Vein endothelial cell (primary cell): ENCODE results near the genes MARCHF7, PLA2R1, TBR1 and SLC4A10.

- CAGE, long polyA plus RNA, result no peak
Measured at GRCh38 chr2:159711805-159712806, at the start of gene MARCHF7. MARCHF7 (plus strand) TSS chr2:159712506.

DNA sequence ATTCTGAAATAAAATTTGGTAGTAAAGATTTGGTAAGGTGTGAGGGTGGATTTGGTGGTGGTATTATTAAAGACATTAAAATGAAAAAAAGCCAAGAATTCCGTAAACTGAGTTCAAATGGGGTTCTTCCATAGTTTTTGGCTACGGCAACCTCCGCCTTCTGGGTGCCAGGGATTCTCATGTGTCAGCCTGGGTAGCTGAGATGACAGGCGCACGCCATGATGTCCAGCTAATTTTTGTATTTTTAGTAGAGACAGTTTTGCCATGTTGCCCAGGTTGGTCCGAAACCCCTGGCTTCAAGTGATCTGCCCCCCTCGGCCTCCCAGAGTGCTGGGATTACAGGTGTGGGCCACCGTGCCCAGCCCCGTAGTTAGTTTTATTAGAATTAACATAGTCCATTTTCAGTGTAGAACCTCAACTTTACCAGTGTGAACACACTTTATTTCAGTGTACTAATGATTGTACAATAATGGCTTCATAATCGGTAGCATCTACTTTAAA lies 25.0 kb downstream of the CD302 start:
- CAGE, long polyA plus RNA, result no peak

GRCh38 chr2:160062332-160063106 lies at the start of gene PLA2R1:
PLA2R1 (minus strand) TSS chr2:160062615.
- CAGE, long polyA plus RNA, result no peak

- CAGE, long polyA plus RNA, result no peak
Measured at GRCh38 chr2:160221545-160222251, 21.6 kb upstream of the ITGB6 start.

- CAGE, long polyA plus RNA, result no peak
Measured at GRCh38 chr2:160273604-160274834, 73.9 kb upstream of the ITGB6 start.

DNA sequence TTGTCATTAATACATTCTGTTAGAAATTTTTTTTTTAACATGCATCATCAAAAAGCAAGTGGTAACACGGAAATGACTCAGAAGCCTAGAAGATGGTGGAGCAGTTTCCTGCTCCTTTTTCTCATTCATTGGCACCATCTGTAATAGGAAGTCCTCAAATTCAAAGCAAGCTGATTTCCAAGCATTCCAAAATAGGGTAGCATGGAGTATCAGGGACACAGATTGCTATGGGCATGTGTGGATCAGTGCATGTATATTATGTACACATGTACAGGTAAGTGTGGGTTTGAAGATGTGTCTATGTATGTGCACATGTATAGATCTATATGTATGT lies 79.9 kb upstream of the ITGB6 start:
- CAGE, long polyA plus RNA, result no peak

GRCh38 chr2:160367106-160367564 lies 126.5 kb downstream of the RBMS1 start:
- CAGE, long polyA plus RNA, result no peak

DNA sequence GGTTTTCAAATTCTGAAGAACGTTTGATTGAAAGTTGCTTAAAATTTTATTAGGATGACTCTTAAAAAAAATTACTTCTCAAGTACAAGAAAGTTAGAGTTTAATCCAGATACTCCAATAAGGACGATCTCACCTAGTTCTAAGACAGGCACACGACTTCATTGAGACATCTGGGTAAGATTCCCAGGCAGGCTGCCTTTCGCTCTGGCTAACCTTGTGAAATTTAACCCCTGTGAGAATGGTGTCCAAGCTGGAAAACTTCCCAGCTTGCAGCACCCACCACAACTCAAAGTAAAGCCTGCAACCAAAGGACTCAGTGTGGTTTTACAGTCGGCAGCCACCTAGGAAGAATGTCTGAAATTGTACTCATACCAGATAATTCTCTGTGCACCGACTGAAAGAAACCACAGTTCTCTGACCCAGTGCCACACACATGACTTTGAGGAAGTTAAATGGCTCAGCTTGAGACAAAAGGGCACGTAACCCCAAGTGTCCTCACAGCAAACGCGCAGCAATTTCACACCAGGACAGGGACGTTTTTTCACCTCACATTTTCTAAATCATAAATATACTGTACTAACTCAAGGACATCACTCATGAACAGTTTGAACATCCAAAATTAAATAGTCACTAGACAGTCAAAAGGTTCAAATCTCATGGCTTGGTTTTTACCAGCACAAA lies 125.7 kb downstream of the RBMS1 start:
- CAGE, long polyA plus RNA, result no peak

DNA sequence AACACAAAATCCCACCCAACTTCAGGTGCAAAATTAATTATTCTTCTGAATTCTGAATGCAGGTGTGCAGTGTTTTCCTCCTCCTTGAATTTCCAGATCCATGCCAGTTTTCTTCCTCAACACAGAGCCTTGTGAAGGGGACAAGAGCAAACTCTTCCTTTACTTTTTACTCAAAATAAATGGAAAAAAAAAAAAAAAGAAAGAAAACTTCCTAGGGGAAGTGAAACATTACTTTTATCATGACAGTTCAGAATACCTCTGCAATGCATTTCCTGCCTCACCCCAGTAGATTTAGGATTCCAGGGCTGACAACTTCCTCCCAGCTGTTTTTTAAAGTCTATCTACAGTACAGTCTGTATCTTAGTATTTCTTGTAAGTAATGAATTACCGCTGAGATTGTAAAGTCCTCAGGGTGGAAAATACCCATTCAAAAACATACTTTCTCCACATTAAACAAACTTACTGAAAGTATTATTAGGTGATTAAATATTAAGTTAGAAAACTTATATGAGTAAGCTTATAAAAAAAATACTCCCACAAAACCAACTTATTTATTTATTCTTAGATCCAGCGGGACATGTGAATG lies 117.8 kb downstream of the RBMS1 start:
- CAGE, long polyA plus RNA, result no peak

- CAGE, long polyA plus RNA, result no peak
Measured at GRCh38 chr2:160384976-160385315, 108.7 kb downstream of the RBMS1 start.

- CAGE, long polyA plus RNA, result no peak
Measured at GRCh38 chr2:160453684-160454260, 39.8 kb downstream of the RBMS1 start.

DNA sequence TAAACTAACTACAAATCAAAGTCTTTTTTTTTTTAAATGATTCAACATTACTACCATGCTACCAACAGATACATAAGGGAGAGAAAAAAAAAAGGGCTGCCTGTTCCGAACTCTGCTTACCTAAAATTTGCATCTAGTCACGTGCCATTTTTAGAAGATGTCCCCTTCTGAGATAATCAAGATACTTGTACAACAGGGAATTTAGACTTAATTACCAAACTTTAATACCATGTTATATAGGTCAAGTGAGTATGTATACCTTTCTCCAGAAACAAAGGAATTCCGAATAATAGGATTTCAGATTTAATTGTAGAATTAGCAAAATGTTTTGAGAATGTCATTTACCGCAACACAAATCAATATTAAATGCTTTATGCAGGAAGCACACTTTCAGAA lies 2.6 kb downstream of the RBMS1 start:
- CAGE, long polyA plus RNA, result no peak

DNA sequence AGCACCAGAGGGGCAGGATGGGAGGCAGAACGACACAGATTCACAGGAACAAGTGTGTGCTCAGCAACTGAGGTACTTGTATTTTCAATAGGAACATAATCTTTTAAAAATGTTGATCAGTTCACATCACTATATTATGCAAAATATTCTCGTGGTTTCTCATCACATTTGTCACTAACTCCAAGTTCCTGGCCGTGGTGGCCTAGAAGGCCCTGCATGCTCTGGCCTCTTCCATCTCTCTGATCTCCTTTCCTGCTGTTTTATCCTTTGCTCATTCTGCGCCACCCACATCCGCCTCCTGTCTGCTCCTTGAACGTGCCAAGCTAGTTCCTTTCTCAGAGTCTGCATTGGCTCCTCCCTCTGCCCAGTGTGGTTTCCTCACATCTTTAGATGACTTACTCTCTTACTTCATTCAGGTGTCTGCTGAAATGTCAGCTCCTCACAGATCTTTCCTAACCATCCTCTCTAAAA lies 158.5 kb upstream of the RBMS1 start:
- CAGE, long polyA plus RNA, result no peak

- CAGE, long polyA plus RNA, result no peak
Measured at GRCh38 chr2:160813487-160813977, 319.9 kb upstream of the RBMS1 start.

- CAGE, long polyA plus RNA, result no peak
Measured at GRCh38 chr2:161138490-161138923, 21.7 kb upstream of the TANK start.

- CAGE, long polyA plus RNA, result no peak
Measured at GRCh38 chr2:161169336-161169879, 9.2 kb downstream of the TANK start.

DNA sequence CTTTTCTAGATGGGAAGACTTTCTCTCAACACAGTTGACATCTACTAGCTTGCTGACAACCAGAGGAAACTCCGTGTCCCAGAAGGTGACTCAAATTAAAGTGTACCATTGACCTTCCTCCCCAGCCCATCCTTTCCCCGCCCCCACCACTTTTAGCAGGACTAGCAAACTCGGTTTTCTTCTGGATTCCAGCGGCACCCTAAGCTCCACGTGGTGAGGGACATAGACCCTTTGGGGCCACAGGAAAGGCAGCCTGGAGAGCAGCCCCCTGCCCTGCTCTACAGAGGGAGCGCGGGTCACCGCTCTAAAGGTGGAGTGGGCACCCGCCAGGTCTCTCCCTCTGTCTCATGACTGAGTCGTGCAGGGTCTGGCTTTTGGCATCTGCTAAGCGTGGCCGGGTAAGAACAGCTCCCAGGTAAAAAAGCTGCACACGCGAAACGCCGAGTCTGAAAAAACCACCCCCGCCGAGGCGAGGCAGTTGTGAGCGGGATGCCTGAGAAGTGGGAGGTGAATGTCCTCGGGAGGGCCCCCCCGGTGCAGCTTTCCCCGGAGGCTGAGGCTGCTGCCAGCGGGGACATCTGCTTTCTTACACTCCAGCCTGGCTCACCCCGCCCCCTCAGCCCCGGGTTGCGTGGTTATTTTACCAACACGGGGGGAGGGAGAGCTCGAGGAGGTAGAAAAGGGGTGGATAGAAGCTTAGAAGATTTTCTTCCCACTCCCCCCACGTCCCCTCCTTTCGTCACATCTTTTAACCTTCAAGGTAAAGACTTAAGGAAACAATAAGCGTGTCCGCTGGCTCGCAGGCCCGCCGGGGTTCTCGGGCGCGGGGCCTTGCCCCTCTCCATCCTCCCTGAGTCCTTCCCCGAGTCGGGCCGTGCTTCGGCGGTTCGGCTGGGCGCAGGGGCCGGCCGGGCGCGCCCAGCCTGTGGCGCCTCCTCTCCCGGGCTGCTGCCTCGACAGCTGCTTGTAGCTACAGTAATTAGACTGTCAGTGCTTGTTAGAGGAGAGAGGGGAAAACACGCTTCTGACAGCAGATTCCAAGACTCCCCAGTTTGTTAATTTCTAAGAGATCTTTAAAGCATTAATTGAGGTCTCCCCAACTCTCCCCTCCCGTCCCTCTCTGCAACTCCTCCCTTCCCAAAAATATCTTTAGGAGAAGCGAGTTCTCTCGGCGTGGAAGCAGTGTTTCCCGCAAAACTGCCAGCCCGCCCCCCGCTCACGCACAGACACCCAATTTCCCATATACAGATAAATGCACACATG lies 70.6 kb upstream of the PSMD14 start:
- CAGE, long polyA plus RNA, result no peak

DNA sequence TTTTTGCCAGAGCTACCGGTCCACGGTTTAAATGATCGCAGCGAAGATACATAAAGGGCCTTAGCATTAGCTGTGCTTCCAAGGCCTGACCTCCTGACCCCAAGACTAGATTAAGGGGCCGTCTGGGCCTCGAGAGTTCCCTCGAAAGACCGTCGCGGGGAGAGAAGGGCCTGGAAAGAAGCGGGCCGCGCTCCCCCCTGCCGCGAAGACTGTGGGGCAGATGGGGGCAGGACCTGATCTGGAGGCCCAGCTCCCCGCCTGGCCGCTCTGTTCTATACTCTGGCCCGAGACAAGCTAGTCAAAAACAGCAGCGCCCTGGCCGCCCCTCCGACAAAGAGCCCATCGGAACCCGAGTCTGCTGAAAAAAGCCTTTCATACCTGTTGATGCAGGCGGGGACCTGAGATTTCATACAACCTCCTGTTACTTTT lies 68.7 kb upstream of the PSMD14 start:
- CAGE, long polyA plus RNA, result no peak

- CAGE, long polyA plus RNA, result no peak
Measured at GRCh38 chr2:161415882-161417012, at the start of gene TBR1. TBR1 (plus strand) TSS chr2:161416297.

DNA sequence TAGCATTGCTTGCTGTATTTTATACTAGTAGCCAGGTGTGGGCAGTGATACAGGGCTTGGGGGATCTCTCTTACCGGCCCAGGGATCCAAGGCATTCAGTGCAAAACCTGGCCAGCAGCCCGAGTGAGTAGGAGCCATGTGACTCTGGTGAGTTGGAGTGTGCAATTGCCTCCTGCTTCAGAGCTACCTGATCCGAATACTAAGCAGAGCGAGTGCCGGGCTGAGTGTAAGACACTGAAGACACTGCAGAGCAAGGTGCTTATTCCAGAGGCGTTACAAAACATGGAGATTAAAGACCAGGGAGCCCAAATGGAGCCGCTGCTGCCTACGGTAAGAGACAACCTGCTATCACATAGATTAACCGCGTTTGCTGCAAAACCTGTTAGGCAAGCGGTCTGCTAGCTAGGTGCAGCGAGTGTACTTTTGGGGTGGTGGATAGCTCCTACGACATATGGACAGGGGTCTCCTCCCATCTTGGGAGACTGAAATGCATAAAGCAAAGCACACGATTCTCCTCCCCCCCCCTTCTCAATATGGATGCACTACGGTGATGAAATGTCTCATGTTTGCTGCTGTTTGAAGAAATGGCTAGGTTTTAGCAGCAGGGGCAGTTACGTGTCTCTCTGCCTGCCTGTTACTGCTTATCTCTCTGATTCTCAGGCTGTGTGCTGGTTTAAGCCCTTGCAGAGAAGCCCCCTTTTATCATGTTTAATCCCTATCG lies at the start of gene SLC4A10:
TSS of gene SLC4A10 (plus strand) at position 180 of the 721 bp plus-strand sequence.
- CAGE, long polyA plus RNA, result no peak